Cytotoxic T cell (primary cell): ENCODE measurements around a stretch of chr3.

- PRO-cap, 2 experiments: no peak in any of the 2 experiments
These were observed 1.4 kb downstream of the BAP1 start for GRCh38 chr3:52408283-52409026.

- PRO-cap, 2 experiments: no peak in any of the 2 experiments
These were observed 15.2 kb downstream of the SEMA3G start for GRCh38 chr3:52429392-52430317.

GRCh38 chr3:52477860-52478880 lies 17.0 kb upstream of the STAB1 start:
- PRO-cap, 2 experiments: no peak in any of the 2 experiments

DNA sequence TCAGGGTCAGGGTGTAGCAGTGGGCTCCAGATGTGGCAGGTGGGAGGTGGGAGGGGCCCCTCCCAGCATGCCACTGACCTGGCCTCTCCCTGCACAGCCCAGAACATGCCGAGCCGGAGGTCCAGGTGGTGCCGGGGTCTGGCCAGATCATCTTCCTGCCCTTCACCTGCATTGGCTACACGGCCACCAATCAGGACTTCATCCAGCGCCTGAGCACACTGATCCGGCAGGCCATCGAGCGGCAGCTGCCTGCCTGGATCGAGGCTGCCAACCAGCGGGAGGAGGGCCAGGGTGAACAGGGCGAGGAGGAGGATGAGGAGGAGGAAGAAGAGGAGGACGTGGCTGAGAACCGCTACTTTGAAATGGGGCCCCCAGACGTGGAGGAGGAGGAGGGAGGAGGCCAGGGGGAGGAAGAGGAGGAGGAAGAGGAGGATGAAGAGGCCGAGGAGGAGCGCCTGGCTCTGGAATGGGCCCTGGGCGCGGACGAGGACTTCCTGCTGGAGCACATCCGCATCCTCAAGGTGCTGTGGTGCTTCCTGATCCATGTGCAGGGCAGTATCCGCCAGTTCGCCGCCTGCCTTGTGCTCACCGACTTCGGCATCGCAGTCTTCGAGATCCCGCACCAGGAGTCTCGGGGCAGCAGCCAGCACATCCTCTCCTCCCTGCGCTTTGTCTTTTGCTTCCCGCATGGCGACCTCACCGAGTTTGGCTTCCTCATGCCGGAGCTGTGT lies 7.9 kb upstream of the STAB1 start:
- PRO-cap, 2 experiments: no peak in any of the 2 experiments

DNA sequence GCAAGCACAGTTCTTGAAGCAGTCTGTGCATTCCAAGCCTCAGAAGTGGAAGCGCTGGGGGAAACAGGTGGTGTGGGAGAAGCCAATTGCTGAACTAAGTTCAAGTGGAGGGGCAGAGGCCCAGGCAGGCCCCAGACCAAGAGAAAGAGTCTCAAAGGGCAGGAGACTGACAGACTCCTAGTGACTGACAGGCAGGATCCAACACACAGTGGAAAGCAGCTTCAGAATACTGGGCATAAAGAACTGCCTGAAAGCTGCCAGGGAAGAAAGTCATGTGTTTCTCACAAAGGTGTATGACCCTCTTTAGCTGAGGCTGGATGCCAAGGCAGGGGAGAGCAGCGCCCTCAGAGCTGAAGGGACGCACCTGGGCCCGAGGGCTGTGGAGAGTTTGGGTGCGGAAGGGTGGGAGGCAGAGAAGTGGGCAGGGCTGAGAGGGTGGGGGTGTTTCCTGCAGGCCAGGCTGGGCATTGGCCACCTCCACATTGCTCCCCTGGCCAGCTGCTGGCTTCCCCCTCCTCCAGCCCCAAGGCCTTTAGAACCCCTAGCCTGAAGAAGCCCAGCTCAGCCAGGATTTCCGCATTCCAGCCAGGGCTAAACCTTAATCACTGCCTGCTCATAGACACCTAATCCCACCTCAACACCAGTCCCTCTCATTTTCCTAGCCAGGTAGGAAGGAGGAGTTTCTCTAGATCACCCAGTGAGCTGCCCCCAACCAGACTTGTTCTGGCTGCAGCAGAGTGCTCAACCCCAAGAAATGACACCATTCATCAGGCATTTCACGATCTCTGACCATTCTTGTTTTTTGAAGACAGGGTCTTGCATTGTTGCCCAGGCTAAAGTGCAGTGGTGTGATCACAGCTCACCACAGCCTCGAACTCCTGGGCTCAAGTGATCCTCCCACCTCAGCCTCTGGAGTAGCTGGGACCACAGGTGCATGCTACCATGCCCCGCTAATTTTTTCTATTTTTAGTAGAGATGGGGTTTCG lies 7.5 kb downstream of the NT5DC2 start:
- PRO-cap, 2 experiments: no peak in any of the 2 experiments

DNA sequence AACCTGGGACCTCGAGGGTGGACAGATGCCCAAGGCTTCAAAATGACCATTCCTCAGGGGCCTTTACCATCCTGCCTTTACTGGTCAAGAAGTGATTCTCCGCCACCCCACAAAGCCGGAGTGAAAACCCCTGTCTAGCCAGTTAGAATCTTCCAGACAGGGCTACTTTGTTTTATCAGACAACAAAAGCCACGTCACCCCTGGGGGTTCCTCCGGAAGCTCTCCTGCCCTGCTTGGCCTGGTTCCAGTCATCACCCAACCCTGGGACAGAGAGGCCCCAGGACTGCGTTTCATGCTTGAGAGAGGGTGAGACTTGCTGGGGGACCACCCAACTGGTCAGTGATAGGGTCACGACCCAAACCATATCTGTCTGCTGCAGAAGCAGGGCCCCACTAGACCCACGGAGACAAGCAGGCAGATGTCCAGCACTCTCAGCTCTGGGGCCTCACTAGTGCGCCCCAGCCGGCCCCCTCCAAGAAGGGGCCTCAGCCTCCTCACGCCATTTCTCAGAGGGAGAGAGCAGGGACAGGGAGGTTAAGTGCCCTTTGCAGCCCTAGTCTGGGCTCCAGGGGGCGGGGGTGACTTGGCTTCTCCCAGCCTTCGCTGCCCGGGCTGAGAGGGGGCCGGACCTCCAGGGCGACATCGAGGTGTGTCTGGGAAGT lies 1.1 kb downstream of the NT5DC2 start:
- PRO-cap, 2 experiments: no peak in any of the 2 experiments

GRCh38 chr3:52563251-52563852 lies 26.9 kb downstream of the UQCC5 start:
- PRO-cap, 2 experiments: no peak in any of the 2 experiments

DNA sequence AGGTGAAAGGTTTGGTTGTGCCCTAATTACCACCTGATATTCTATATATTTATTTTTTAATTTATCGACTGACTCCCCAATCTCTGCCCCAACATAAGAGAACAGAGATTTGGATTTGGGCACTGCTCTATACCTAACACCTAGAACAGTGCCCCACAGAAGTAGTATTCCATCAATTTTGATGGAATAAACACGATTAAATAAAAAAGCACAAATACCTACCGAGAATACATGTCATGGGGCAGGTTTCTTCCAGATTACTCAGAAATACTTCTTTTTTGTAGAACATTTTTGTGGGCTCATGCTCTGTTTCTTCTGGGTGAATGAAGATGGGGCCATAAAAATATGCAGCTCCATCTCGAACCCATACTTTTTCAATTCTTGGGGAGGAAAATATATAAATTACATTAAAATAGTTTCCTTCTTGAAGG lies 39.9 kb downstream of the UQCC5 start:
- PRO-cap, 2 experiments: no peak in any of the 2 experiments

DNA sequence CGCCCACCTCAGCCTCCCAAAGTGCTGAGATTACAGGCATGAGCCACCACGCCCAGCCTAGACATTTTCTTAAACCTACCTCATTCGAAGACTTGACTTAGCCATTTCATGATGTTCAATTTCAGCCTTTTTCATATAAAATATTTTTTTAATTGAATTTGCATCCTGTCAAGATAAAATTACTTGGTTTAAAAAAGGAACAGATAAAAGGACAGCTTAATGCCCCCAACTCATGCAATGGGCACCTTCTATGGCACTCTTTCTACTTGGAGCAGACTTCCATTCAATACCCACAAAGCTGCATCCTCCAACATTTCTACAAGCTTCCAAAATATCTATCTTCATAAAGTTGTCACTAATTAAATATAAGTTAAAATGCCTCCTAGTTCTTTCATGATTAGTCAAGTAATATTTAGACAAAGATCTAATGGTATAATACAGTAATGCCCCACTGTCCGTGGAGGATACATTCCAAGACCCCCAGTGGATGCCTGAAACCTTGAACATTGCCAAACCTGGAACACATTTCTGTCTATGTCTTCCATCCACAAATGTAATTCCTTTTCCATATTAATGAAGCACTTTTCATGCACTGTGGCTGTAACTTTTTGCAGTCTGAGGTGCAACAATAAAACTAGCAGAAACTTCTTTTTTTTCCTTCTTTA lies 41.1 kb upstream of the GNL3 start:
- PRO-cap, 2 experiments: no peak in any of the 2 experiments

DNA sequence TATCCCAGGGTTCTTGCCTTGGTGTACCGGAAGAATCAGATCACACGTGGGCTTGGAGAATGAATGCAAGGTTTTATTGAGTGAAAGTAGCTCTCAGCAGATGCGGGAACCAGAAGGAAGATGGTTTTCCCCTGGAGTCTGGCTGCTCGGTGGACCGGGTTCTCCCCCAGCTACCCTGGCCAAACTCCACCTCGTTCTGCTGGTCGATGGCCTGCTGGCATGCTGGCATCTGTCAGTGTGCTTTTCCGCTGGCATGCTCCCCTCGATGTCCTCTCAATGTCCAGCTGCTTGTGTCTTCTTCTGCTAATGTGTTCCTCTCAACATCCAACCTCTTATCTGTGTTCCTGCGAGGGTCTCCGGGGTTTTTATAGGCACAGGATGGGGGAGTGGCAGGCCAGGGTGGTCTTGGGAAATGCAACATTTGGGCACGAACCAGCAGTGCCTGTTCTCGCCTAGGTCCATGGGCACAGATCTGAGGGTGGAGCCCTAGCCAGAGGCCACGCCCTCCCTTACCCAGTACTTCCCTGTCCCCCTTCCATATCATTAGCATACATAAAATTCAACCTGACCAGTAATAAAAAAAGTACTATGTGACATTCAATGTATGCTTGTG lies 6.7 kb downstream of the SPCS1 start:
- PRO-cap, 2 experiments: no peak in any of the 2 experiments

DNA sequence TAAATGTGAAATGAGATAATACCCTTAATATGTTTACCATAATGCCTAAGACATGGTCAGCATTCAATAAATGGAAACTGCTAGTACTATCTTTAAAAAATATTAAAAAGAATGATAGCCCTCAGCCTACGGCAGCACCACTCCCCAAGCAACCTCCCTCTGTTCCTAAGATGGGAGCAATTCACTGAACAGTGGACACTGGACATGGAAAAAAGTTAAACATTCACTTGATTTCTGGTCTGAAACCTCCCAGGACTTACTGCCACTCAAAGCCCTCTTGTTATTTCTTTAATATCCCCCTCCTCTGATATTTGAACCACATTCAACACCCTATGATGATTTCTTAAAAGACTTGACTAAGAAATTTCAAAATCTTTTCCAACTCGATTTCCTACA lies 27.0 kb downstream of the NEK4 start:
- PRO-cap, 2 experiments: no peak in any of the 2 experiments

DNA sequence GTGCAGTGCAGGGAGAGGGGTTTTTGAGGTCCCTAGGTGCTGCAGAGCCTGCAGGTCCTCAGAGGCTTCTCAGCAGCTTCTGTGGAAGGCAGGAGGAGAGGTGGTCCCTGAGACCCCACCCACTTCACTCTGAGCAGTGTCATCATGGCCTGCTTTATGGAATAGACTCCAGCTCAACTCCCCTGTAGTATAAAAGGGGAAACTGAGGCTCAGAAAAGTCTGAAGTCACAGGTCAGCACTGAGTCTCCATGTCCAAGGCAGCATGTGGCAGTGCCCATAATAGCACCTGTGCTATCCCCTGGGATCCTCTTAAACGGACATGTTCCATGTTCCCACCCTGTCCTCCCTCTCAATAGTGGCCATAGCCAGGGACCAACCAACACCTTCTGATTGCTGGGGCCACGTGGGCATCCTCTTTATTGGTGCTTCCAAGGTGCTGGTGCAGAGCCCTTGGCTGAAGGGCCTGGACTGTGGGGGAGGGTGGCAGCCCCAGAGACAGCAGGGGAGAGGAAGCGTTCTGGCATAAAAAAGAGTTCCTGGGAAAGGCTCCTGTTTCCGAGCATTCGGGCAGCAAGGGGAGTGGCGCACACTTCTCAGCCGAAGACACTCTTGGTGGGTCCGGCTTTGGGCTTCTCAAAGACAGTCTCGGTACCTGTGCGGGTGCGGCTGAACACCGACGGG lies 1.9 kb downstream of the MUSTN1 start:
- PRO-cap, 2 experiments: no peak in any of the 2 experiments

DNA sequence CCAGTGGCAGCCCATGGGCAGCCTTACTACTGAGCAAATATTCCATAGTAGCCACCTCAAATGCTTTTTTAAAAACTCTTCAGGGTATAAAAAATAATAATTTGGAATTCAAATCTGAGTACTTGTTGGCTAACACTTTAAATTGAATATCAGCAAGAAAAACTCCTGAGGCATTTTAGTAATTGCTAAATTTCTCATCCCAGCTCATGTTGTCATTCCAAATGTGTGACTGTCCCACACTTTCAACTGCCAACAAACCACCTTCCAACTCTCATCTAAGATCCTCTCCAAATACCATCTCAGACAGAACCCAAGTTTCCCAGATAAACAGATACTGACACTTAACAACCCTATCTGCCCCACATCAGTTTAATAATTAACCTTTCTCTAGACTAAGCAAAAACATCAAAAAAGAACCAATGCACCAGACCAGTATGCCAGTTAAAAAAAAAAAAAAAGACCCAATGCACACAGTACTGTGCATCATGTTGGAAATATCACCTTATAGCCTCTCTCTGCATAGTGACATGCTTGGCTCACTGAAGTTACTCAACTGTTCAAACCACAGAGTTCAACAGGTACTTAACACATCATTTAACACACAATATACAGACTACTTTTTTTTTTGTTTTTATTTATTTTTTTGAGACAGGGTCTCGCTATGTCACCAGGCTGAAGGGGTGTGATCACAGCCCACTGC lies 5.5 kb downstream of the SFMBT1 start:
- PRO-cap, 2 experiments: no peak in any of the 2 experiments

- PRO-cap, 2 experiments: no peak in any of the 2 experiments
These were observed 10.7 kb upstream of the PRKCD start for GRCh38 chr3:53150186-53150796.

DNA sequence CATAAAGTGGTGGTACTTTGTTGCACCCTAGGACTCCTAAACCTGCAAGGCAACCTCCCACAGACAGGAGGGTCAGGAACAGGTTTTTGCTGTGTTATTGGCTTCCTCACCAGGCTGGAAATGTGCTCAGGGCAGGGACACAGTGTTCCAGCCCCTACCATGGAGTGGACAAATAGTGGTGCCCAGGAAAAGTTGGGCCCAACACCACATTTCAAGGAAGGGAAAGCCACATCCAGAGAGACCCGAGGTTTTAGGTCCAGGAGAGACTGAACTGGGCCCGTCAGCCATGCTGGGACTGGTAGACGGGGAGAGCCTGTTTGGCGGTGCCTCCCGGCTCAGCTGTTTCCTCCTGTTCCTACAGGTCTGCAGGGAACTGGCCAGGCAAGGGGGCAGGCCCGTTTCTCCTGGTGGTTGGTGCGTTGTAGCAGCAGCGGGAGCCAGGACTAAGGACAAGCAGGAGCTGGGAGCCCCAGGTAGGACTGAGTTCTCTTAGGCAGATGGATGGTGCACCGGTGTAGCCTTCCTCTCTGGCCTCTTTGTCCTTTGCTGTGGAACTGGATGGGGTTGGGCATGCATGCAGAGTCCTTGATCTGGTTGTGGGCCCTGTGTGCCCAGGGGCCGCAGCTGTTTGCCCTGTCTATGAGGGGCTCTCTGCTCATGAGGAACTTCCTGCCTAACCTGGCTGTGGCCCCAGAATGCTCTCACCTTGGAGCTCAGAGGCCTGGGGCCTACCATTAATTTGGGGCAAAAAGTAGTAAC lies 3.9 kb downstream of the PRKCD start:
- PRO-cap, 2 experiments: no peak in any of the 2 experiments

GRCh38 chr3:53195168-53196232 lies 34.5 kb downstream of the PRKCD start:
- PRO-cap, 2 experiments: no peak in any of the 2 experiments

- PRO-cap, 2 experiments: no peak in any of the 2 experiments
These were observed 26.9 kb downstream of the TKT start for GRCh38 chr3:53228857-53229372.

- PRO-cap, 2 experiments: no peak in any of the 2 experiments
These were observed 18.3 kb downstream of the DCP1A start for GRCh38 chr3:53328815-53329613.

GRCh38 chr3:53570838-53571144 lies 76.4 kb downstream of the CACNA1D start:
- PRO-cap, 2 experiments: no peak in any of the 2 experiments

GRCh38 chr3:53665793-53666851 lies 171.7 kb downstream of the CACNA1D start:
- PRO-cap, 2 experiments: no peak in any of the 2 experiments